GM12891 (cell line): ENCODE results near the genes B4GALT3, ATF6 and UAP1.

DNA sequence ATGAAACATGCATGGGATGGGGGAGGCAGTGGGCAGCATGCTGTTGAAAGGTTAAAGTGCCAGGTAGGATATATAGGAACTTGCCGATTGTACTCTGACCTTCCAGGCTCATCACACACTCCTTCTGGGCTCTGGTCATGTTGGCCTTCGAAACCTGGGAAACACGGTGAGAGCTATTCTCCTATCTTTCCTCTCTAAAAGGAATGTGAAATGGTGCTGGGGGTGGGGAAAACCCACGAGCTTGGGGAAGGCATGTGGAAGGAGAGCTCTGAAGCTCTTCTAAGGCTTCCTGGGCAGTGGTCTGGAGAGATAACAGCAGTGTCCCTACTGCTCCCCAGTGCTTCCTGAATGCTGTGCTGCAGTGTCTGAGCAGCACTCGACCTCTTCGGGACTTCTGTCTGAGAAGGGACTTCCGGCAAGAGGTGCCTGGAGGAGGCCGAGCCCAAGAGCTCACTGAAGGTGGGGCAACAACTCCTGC is 2.7 kb downstream of the USP21 start:
- RRBS: no CpG with 5 or more reads among the region's 8 CpGs

GRCh38 chr1:161176888-161178106 is at the start of gene B4GALT3:
Gene B4GALT3, minus strand, starts transcription at chr1:161177507.
- RRBS: 2% methylated on average over 9 of the region's 65 CpGs

- RRBS: no CpG with 5 or more reads among the region's 7 CpGs
Measured at GRCh38 chr1:161215752-161216285, 724 bp downstream of the FCER1G start.

- RRBS: no CpG with 5 or more reads among the region's 5 CpGs
Measured at GRCh38 chr1:161225543-161225827, 375 bp upstream of the TOMM40L start.

DNA sequence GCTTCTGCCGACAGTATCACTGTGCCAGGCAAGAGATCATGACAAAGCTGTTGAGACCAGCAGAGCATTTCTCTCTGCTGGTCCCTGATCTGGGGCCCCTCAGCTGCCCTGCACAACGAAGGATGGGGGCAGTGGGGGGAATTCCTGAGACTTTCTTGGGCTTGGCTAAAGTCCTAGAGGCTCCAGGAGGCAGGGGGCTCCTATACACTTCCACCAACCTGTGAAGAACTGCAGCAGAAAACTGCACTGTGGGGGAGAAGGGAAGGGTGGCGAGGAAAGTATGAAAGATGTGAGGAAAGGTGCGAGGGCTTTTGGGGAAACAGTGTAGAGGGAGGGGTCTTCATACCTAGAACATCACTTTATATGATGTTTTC is 4.7 kb downstream of the NR1I3 start:
- RRBS: no CpG with 5 or more reads among the region's 4 CpGs

GRCh38 chr1:161378950-161379386 is 11.3 kb upstream of the CFAP126 start:
- RRBS: no CpG with 5 or more reads among the region's 23 CpGs

GRCh38 chr1:161528394-161528872 is 4.1 kb downstream of the HSPA6 start:
- RRBS: no CpG with 5 or more reads among the region's 4 CpGs

DNA sequence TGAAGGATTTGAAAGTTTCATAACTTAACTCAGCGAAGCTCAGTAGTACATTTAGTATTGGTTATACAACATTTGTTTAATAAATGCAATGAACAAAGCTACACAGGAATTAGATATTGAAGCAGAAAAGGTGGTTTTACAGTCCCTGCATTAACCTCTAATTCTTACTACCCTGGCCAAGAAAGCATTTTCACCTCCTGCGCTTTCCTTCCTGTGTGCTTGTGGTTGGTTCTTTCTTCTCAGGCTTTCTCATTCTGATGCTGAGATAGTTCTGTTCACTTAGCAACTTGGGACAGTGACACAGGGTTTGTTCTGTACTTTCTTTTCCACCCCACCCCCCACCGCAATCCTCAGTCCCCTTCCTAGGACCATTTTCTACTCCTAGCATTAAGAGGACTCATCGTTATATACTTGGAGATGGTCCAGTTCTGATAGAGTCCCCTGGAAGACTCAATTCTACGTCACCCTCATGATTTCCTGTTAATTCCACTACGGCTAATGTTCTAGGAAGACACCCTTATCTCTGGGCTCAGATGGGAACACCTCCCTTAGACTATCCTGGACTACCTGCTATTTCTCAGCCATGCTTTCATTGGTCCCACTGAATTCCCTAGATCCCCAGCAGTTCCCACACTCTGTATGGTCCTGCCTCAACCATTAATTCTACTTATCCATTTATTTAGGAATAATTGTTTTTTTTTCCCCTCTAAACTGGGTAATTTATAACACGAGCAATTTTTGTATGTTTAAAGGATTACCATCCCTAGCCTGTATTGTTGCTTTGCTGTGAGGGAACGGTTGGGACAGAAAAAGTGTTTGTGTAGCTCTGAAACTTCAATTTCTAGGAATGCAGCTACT is 7.4 kb downstream of the FCGR3A start:
- RRBS: no CpG with 5 or more reads among the region's 8 CpGs

GRCh38 chr1:161725645-161726581 is 4.6 kb downstream of the FCRLB start:
- RRBS: 3% methylated on average over 5 of the region's 50 CpGs

- RRBS: no CpG with 5 or more reads among the region's 38 CpGs
Measured at GRCh38 chr1:161765907-161767072, at the start of gene ATF6. Gene ATF6, plus strand, starts transcription at chr1:161766320.

DNA sequence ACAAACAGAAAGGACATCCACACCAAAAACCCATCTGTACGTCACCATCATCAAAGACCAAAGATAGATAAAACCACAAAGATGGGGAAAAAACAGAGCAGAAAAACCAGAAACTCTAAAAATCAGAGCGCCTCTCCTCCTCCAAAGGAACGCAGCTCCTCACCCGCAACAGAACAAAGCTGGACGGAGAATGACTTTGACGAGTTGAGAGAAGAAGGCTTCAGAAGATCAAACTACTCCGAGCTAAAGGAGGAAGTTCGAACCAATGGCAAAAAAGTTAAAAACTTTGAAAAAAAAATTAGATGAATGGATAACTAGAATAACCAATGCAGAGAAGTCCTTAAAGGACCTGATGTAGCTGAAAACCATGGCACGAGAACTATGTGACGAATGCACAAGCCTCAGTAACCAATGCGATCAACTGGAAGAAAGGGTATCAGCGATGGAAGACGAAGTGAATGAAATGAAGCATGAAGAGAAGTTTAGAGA is 67.1 kb downstream of the ATF6 start:
- RRBS: no CpG with 5 or more reads among the region's 13 CpGs

GRCh38 chr1:161934184-161934473 is 89.5 kb downstream of the OLFML2B start:
- RRBS: no CpG with 5 or more reads among the region's 2 CpGs

- RRBS: no CpG with 5 or more reads among the region's 10 CpGs
Measured at GRCh38 chr1:161973800-161974560, 49.7 kb downstream of the OLFML2B start.

GRCh38 chr1:162131307-162131869 is 61.9 kb downstream of the NOS1AP start:
- RRBS: no CpG with 5 or more reads among the region's 2 CpGs

- RRBS: no CpG with 5 or more reads among the region's 12 CpGs
Measured at GRCh38 chr1:162196965-162197501, 127.5 kb downstream of the NOS1AP start.

- RRBS: 1% methylated on average over 29 of the region's 107 CpGs
Measured at GRCh38 chr1:162561274-162562319, at the start of gene UAP1. Gene UAP1, plus strand, starts transcription at chr1:162561722.

DNA sequence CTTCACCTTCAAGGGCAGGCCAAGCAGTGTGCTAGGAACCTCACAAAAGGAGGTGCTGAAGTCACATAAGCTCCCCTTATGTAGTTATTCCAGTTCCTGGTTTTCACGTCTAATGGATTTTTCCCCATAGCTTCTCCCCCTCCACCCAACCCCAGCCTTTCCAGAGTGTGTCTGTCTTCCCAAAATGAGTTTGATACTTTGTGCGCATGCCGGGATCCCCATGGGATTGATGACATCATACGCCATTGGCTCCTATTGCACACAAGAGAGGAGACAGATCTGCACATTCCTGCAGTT is 71.4 kb downstream of the DDR2 start:
- RRBS: no CpG with 5 or more reads among the region's 4 CpGs

- RRBS: no CpG with 5 or more reads among the region's 7 CpGs
Measured at GRCh38 chr1:162732602-162733371, 57.7 kb upstream of the HSD17B7 start.

- RRBS: no CpG with 5 or more reads among the region's 3 CpGs
Measured at GRCh38 chr1:162913306-162913823, 52.4 kb upstream of the CCDC190 start.

DNA sequence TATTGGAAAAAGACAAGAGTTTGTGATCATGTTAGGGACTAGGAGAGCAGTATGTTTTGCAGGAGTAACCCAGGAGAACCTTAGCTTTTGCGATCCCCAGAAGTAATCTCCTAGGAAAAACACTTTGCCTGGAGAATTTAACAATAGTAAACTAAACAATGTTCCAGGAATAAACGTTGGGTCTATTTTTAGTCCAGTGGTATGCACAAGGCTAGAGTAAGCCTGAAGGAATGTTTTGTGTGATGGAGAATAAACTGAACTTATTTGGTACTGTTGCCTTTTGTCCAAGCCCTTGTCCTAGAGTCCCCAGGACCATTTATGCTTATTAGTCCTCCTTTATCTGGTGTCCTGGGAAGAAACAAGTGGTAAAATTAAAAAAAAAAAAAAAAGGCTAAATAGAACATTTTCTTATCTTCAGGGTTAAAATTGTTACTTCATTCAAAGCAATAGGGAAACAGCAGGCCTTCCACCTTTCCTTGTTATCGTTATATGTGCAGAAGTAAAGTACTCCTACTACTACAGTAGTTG is 28.7 kb upstream of the RGS5 start:
- RRBS: no CpG with 5 or more reads among the region's 3 CpGs